A549 (cell line): ENCODE results near the gene TIMM21.

DNA sequence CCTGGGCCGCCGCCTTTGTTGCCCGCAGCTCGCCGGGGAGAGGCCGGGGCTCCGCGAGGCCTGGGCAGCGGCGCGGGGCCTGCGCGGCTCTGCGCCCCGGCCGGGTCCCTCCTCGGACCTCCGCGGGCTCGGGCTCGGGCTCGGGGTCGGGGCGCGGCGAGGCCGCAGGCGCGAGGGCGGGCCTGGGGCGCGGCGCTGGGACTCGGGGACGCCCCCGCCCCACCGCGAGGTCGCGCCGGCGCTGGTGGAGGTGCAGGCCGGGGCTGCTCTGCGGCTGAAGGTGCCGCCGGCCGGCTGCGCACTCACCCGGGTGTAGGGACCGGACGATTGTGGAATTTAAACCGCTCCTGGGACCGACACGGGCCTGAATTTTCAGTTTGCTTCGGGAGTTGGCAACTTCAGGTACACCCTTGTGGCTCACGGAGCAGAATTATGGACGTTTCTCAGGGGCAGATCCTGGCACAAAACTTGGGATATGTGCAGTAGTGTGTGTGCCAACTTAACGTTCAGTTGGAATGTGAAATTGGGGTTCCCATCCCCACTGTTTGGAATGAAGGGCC is 701 bp downstream of the SOCS6 start:
- PRO-cap = bidirectional peak, plus-strand start at position 222 of the sequence, minus-strand start at position 121 of the sequence
CAGE:
- cytosol, long polyA plus RNA = no peak
- long polyA plus RNA = no peak
- nucleus, long polyA plus RNA = start-site peak on the minus strand centred at position 467 of the sequence, 107 bp wide, 6 and 8 reads in 2 replicates

DNA sequence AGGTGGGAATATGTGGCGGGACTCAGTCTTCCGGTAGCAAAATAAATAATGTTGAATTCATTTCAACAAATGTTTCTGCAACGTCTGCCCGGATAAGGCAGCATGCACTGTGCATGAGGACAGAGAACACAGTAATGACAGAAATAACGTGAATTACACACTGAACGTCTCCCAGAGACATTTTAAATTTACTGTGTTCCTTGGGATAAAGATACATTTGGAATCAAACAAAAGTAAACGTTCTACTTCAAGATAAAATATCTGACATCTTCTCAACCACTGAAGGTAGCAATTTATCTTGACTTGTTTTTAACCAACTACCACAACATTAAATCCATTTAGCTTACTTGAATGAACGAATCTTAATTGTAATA is 1.2 kb downstream of the SOCS6 start:
- PRO-cap = no peak
CAGE:
- cytosol, long polyA plus RNA = no peak
- long polyA plus RNA = no peak
- nucleus, long polyA plus RNA = no peak

DNA sequence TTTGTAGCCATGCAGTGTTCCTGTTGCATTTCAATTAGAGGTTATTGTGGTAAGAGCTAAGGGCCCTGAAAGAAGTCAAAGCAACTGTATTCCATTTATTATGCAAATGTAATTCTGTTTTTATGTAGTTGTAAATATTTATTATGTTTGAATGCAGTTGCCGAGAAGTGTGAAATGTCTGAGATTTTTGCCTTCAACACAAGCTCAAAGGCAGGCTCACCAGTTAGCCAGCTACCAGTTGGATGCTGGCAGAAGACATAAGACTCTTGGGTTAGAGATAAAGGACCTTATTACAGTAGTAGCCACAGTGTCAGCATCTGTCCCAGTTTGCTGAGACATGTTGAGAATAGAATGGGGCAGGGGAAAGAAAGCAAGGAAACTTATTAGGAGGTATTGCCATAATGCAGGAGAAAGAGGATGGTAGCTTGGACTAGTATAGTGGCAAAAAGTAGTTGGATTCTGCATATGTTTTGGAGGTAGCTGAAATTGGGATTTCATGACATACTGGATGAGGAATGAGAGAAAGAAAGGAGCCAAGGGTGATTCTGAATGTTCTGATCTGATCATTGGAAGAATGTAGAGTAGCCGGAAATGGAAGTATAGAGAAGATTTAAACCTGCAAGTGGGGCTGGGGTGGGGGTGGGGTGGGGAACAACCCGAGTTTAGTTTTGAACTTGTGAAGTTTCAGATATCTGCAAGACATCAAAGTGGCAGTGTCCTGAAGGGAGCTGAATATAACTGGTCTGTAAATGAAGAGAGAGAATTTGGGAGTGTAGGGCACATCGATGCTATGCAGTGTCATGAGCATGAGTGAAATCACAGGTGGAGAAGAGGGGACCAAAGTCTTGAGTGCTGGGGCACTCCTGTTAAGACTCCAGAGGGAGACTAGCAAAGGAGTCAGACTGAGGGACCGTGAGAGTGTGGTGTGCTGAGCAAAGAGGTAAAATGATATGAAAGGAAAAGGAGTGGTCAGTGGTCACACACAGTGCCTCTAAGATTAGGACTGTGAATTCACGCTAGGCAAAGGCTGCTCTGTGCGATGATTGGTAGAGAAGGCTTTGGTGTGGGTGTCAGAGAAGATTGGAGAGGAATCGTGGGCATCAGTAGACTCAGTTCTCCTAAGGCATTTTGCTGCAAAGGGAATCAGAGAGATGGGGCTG is 12.4 kb downstream of the SOCS6 start:
- PRO-cap = no peak
CAGE:
- cytosol, long polyA plus RNA = no peak
- long polyA plus RNA = no peak
- nucleus, long polyA plus RNA = no peak

DNA sequence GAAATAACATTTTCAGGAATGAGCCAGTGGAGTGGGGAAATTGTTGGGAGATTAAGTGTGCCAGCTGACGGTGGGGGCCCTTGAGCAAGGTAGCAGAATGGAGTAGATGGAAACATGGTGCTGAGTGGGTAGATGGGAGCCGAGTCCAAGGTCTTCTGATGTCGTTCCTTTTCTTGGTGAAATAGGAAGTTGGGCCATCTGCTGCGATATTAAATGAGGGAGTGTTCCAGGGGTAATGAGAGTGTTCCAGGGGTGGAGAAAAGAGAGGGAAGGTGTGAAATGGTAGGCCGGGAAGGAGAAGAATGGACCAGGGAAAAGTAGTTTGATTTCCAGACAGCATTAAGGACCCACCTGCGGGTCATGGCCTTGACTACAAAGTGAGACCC is 13.2 kb downstream of the SOCS6 start:
- PRO-cap = no peak
CAGE:
- cytosol, long polyA plus RNA = no peak
- long polyA plus RNA = no peak
- nucleus, long polyA plus RNA = no peak

- PRO-cap = no peak
CAGE:
- cytosol, long polyA plus RNA = no peak
- long polyA plus RNA = no peak
- nucleus, long polyA plus RNA = no peak
Observed at GRCh38 chr18:70337020-70337478, 48.2 kb downstream of the SOCS6 start.

GRCh38 chr18:70376682-70377813 is 88.2 kb downstream of the SOCS6 start:
- PRO-cap = no peak
CAGE:
- cytosol, long polyA plus RNA = no peak
- long polyA plus RNA = no peak
- nucleus, long polyA plus RNA = no peak

GRCh38 chr18:70429128-70429336 is 140.2 kb downstream of the SOCS6 start:
- PRO-cap = no peak
CAGE:
- cytosol, long polyA plus RNA = no peak
- long polyA plus RNA = no peak
- nucleus, long polyA plus RNA = no peak

DNA sequence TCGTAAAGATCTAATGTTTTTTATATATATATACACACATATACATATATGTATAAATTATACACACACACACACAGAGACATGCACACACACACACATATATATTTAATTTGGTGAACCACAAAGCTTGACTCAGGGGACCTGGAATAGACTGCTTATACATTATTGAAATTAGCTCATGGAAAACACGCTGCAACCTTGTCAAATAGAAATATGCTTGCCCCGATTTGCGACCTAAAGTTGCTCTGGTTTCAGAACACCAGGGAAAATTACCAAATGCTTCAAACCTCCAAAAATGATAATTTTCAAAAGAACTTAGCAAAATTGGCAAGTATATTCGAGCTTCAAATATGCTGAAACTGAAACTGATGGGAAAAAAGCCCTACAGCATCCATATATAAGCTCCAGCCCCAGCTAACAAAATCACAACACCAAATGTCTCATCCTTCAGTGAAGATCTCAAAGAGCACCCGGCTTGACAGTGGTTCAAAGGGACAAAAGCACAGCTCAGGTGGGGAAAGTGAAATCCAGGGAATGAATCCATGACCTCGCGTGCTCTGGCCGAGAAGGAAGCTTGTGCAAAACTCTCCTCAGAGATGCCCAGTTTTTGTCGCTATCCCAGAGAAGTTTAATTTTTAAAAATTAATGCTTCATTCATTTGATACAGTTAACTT is 370.7 kb downstream of the SOCS6 start:
- PRO-cap = no peak
CAGE:
- cytosol, long polyA plus RNA = no peak
- long polyA plus RNA = no peak
- nucleus, long polyA plus RNA = no peak

- PRO-cap = no peak
CAGE:
- cytosol, long polyA plus RNA = no peak
- long polyA plus RNA = no peak
- nucleus, long polyA plus RNA = no peak
Observed at GRCh38 chr18:70683255-70683604, 394.4 kb downstream of the SOCS6 start.

DNA sequence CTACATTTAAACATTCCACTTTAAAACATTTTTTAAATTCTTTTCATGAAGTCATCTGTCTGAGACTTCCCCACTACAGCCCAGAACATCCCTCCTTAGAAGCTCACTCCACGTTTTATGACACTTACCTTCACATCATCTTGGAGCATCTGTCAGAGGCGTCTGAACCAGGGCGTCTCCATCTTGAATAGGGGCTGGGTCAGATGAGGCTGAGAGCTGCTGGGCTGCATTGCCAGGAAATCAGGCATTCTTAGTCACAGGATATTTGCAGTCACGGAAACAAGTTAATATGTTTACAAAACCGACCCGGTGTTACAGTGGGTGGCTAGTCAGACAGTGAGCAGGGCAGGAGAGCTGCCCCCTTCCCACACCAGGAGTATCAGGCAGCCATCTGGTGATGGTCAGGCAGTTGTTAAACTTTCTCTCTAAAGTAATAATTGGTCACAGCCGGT is 456.5 kb downstream of the FBXO15 start:
- PRO-cap = no peak
CAGE:
- cytosol, long polyA plus RNA = no peak
- long polyA plus RNA = no peak
- nucleus, long polyA plus RNA = no peak

GRCh38 chr18:74148240-74149358 is at the start of gene TIMM21:
Gene TIMM21, plus strand, starts transcription at chr18:74148523.
- PRO-cap = no peak
CAGE:
- cytosol, long polyA plus RNA = no peak
- long polyA plus RNA = no peak
- nucleus, long polyA plus RNA = no peak

DNA sequence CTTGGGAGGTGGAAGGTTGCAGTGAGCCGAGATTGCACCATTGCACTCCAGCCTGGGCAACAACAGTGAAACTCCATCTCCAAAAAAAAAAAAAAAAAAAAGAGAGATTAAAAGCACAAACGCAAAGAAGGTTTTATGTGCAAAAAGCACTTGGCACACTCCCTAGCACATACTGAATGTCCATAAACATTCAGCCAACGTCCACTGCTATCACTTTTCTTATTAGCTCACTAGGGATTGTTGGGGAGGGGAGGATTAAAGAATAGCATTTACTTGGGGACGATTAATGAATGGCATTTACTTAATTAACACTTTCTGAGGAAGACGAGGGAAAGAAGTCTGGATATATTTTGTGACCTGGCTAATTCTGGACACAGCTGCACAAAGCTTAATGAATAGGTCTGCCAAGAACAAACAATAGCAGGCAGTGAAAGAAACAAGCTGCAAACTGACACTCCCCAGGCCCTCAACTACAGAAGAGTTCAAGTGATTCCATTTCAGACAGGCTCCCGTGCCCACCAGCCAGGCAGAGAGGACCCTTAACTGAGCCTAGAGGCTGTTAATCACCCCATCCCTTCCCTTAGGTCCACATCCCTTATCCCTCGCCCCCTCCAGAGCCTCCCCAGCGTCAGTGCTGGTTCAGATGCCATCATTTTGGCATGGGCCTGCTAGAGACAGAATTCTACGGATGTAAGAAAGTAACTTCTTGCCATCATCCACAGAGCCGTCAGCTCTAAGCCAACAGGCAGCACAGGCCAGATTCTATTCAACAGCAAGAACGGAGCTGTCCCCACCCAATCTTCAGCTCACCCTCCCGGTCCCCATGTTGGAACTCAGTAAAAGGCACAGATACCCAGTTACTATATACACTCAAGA is 7.4 kb downstream of the CYB5A start:
- PRO-cap = no peak
CAGE:
- cytosol, long polyA plus RNA = no peak
- long polyA plus RNA = no peak
- nucleus, long polyA plus RNA = no peak

- PRO-cap = no peak
CAGE:
- cytosol, long polyA plus RNA = no peak
- long polyA plus RNA = no peak
- nucleus, long polyA plus RNA = no peak
Observed at GRCh38 chr18:74390271-74390524, 66.9 kb downstream of the DIPK1C start.

- PRO-cap = no peak
CAGE:
- cytosol, long polyA plus RNA = no peak
- long polyA plus RNA = no peak
- nucleus, long polyA plus RNA = no peak
Observed at GRCh38 chr18:74498576-74499625, 2.7 kb downstream of the CNDP2 start.

GRCh38 chr18:74517264-74517889 is 16.9 kb upstream of the CNDP1 start:
- PRO-cap = no peak
CAGE:
- cytosol, long polyA plus RNA = no peak
- long polyA plus RNA = no peak
- nucleus, long polyA plus RNA = no peak

GRCh38 chr18:74694446-74694772 is 96.7 kb downstream of the ZNF407 start:
- PRO-cap = no peak
CAGE:
- cytosol, long polyA plus RNA = no peak
- long polyA plus RNA = no peak
- nucleus, long polyA plus RNA = no peak

- PRO-cap = no peak
CAGE:
- cytosol, long polyA plus RNA = no peak
- long polyA plus RNA = no peak
- nucleus, long polyA plus RNA = no peak
Observed at GRCh38 chr18:75203806-75204677, 4.9 kb downstream of the PTGR3 start.

DNA sequence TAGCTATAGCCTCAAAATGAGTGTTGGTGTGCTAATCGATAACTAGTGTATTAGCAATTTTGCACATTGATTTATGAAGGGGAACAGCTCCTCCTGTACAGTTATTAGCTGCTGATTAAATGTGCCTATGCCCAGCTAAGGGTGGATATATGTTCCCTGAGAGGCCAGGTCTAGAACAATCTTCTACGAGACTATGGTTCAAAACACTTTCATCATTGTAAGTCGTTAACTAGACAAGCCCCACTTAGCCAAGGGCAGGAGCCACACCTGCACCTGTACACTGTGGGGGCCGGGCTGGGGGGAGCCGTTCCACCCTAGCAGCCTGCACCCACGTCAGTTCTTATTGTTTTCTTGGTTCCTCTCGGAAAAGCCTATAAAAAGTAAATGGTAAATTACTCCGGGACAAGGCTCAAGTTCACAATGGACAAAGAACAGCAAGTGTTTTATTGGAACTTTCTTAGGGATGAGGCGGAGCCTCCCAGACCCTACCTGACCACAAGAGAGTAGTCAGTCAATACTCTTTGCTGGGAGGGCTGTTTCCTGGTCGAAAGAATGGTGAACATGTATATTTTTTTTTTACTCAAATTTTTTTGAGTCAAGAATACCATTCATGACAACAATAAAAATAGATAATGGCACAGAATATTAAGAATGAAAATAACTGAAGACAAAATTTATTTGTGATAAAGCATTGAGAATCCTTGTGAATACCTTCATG is 7.9 kb downstream of the TSHZ1 start:
- PRO-cap = no peak
CAGE:
- cytosol, long polyA plus RNA = no peak
- long polyA plus RNA = no peak
- nucleus, long polyA plus RNA = no peak

DNA sequence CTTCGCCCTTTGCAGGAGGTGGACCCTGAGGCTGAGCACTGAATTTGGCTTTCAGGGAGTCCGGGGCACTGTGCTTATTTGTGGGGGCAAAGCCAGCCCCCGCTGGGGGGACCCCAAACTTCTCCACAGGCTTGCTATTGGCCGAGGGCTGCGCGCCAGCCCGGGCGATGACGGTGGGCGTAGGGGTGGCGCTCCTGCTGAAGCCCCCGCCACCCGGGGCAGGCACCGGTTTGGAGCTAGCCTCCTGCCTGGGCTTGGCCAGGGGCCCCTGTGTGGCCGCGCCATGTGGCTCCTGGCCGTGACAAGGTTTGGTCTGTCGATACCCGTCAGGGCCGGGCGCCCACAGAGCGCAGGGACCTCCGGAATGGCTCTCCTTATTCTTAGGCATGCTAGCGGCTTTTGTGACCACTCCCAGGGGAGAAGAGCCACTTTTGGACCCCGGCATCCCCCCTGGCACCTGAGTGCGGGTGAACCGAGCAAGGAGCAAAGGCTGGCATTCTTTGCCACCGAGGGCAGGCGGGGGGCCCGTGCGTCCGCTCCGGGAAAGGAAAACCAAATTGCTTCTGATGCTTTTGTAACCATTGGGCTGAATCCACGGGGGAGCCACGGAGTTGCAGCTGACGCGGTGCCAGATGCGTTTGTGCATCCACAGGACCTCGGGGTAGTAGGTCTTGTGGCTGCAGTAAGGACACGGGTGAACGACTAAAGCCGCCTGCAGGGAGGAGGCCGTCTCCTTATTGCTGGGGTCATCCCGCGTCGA is 115.7 kb downstream of the ZNF516 start:
- PRO-cap = no peak
CAGE:
- cytosol, long polyA plus RNA = no peak
- long polyA plus RNA = no peak
- nucleus, long polyA plus RNA = no peak

DNA sequence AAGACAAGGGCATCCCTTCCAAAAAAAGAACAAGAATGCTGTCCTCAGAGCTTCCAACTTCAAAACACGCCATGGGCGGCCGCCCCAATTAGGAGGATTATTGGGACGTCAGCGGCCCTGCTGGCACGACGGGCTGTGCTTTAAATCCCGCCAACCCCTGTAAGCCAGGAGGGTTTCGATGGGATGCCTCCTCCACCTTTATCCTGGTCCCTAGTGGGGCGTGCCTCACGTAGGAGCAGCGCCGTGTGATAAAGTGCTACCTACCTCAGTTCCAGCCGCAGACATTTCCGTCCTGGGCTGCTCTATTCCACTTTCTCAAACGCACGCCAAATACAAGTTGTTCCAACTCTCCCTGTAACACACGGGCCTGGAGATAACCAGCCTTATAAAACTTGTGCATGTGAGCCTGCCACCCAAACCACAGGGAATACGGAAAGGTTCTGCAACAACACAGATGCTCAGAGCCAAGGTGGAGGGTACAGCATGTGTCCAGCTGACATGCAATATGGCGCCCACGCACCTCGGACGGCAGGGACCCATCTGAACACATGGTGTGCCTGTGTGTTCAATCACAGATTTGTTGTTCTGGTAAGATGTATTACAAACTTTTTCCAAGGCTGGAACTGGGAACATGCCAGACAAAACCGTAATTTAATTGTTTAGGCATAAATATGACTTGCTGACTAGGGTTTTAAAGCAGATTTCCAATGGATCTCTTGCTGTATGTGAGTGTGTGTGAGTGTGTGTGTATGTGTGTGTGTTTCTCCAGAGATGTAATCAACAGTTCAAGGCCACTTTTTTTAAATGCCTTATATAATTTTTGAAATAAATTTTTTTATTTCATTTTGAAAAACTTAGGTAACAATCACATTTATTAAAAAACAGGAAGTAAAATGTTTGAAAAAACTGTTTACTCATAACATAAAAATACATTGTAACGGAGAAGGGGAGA is 47.6 kb downstream of the ZNF516 start:
- PRO-cap = no peak
CAGE:
- cytosol, long polyA plus RNA = no peak
- long polyA plus RNA = no peak
- nucleus, long polyA plus RNA = no peak